ENCODE results near the genes NEXMIF, MAGEE1, GPR174 and POF1B.

DNA sequence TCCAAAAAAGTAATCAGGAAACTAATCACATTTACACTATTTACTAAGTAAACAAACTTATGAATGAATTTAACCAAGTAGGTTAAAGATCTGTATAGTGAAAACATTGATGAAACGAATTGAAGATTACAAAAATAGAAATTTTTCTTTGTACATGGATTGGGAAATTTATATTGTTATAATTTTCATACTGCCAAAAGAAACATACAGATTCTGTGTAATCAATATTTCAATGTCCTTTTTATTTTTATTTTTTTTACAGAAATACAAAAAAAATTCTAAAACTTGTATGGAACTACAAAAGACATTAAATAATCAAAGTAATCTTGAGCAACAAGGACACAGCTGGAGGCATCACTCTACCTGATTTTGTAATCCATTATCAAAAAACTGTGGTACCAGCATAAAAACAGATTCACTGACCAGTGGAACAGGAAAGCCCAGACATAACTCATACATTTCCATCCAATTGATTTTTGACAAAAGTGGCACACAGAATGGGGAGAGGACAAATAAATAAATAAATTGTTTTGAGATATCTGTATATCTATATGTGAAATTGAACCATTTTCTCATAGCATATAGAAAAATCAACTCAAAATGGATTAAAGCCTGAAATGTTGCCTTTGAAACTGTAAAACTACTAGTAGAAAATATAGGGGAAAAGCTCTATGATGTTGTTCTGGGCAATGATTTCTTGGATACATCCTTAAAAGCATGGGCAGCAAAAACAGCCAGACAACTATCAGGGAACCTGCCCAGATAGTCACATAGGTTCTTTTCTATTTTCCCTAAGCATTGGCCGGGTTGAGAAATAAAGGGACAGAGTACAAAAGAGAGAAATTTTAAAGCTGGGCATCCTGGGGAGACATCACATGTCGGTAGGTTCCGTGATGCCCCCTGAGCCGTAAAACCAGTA lies 299.7 kb upstream of the ZCCHC13 start:
- RRBS: no CpG with 5 or more reads among the region's 5 CpGs

GRCh38 chrX:74076056-74077228 lies 227.5 kb upstream of the ZCCHC13 start:
- RRBS: no CpG with 5 or more reads among the region's 11 CpGs

DNA sequence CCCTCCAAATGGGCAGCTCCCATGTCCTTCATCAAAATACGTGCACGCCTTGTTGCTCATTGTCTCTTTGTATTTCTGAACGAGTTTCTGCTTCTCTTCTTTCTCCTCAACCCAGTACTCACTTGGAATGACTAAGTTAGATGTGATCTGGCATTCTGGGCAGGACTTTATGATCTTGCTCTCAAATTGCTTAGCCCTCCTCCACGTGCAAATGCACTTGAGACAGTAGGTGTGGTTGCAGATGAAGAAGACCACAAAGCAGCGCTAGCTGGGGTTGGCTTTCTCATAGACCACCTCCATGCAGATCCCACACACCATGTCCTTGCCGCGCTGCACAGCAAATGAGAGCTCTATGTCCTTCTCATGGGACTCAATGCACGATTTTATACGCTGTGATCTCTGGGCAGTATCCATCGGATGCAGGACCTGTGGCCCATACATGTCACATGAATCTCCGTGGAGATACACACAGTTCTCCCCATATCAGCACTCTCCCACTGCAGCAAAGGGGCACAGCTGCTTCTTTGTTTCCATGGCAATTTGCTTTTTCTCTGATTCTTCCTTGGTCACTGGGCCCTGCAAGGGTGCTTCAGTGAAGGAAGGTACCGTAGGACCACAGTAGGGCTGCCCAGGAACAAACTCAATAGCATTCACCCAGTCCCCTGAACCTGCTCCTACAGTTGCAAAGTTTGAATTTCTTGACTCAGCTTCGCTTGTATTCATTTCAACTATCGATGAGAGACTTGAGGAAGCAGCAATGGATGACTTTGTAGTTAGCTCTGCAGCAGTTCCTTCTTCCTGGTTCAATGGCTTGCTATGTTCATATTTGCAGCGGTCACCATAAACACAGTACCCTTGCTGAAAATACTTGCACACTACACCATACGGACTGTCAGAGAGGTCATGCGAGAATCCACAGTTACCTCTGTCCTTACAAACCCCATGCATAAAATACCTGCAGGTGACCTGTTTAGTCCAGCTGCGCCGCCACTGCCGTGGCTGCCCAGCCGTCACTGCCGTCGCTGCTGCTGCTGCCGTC lies 142.3 kb upstream of the ZCCHC13 start:
- RRBS: no CpG with 5 or more reads among the region's 24 CpGs

DNA sequence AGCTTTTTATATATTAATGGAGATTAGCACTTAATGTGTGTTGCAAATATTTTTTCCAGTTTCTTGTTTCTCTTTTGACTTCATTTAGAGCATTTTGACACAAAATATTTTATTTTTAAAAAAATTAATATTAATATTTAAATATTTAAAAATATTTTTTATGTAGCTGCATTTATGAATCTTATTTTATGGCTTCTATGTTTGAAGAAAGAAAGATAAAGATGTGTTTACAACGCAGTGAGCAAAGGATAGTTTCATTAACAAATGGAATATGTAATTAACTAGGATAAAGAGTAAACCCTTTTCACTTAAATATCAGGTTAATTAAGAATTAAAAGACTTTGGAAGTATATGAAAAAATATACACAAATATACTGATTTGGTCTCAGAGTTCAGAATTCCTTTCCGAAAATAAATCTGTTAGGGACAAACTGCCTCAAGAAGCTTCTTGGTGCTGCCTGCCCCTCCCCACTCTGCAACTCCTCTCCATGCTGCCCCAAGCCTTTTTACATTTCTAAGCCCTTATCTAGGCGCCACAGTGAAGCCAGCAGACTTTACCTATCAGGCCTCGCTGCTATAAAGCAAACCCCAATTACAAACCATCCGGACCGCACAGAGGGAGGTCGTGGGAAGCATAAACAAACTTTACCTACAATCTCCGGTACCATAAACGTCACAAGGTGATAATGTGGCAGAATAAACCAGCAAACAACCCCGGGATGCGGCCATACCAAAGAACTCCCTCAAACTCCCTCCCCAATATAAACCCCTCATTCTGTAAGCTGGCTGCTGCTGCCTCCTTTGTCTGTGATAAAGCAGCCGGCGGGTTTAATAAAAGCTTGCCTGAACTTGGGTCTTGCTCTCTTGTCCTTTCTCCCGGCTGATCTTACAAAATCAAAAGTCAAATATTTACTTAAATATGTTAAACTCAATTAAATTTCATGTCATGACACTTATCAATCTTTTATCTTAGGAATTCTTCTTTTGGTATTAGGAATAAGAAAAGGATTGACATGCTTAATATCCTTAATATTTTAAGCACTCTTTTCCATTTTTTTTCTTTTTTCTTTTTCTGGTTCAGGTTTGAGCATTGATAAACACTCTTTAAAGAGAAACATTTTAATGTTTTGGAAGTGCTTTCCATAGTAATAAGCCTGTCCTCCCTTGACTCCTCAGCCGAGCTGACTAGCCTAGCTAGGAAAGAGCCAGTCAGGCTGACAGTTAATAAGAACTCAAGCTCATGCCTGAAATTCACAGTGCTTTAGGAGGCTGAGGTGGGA lies 54.0 kb upstream of the ZCCHC13 start:
- RRBS: 27% methylated on average over 2 of the region's 15 CpGs

DNA sequence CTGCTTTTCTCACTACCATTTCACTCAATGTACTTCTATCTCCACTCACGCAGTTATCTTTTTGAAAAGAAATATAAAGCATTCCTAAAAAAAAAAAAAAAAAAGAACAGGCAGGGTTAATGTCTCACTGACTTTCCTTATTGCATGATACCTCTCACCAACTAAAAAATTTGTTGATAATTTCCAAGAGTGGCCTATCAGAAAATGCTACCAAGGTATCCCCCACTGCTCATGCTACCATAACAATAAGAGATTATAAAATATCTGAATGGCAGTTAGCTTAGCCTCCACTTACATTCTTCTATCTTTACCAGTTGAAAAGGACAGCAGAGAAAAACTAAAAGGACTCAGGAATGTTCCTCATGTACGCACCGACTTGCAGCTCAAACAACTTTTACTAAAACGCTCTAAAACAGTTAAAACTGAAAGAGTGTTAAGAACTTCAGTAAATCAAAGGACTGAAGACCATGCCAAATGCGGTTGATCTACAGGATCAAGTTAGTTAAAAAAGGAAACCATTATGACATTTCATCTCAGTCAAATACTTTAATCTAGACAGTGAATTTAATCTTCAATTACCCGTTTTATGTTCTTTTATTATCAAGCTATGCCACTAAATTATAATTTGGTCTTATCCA lies 6.0 kb downstream of the RLIM start:
- RRBS: no CpG with 5 or more reads among the region's 6 CpGs

GRCh38 chrX:74613421-74613674 lies 1.1 kb downstream of the RLIM start:
- RRBS: no CpG with 5 or more reads among the region's 5 CpGs

- RRBS: 0% methylated on average over 5 of the region's 53 CpGs
These were observed at the start of gene NEXMIF for GRCh38 chrX:74925181-74926245. Gene NEXMIF (minus strand): TSS chrX:74925452.

GRCh38 chrX:75787643-75787923 lies 2.5 kb upstream of the MAGEE2 start:
- RRBS: no CpG with 5 or more reads among the region's 1 CpG

DNA sequence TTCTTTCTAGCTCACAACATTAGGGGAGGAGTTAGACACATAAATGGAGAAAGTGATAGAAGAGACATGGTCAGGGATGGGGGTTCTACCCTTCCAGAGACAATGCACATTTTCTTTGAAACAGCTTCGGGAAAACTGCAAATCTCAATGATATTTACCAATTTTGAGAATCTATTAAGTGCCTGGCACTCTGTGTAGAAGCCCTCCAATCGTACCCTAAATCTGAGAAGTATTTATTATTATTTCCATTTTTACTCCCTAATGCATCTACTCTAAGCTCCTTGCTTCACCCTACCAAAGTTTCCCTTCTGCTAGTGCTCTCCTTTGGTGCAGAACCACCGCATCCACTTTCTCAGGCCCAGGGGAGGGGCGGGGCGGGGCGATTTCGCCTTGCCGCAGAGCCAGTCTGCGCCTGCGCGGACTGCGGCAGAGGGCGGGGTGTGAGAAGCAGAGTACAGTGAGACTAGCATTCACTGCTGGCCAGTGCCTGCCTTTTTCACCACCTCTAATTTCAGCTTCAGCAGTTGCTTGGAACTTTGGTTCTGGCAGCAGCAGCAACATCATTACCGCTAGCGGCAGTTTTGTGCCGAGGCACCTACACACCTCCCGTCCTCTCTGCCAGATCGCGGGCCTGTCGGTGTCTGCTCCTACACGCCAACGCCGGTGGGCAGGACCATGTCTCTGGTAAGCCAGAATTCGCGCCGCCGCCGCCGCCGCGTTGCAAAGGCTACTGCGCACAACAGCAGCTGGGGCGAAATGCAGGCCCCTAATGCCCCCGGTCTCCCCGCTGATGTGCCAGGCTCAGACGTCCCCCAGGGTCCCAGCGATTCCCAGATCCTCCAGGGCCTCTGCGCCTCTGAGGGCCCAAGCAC lies at the start of gene MAGEE1:
Gene MAGEE1 (plus strand): TSS at position 455 of the 872 bp plus-strand sequence.
- RRBS: no CpG with 5 or more reads among the region's 38 CpGs

GRCh38 chrX:77682828-77683264 lies 103.2 kb downstream of the ATRX start:
- RRBS: no CpG with 5 or more reads among the region's 6 CpGs

- RRBS: no CpG with 5 or more reads among the region's 5 CpGs
These were observed 11.7 kb downstream of the TAF9B start for GRCh38 chrX:78127626-78128367.

GRCh38 chrX:79144182-79144952 lies at the start of gene GPR174:
Gene GPR174 (plus strand): TSS chrX:79144688.
- RRBS: no CpG with 5 or more reads among the region's 7 CpGs

DNA sequence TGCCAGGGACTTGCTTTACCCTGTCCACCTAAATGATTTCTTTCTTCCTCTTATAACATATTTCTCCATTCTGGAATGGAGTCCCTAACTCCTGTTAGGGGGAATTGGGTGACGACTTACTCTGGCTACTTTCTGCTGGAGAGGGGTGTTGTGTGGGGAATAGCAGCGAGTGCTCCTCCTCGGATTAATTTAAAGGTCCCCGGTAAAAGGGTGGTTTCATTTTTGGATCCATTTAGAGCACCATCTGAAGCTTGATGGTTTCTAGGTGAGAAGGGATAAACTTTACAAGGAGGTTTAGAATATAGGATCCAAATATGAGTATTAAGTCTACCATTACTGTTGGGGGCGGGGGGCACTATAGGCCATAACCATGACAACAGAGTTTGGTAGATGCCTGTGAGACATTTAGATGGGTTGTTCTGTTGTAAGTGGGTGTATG lies 92.5 kb downstream of the TENT5D start:
- RRBS: no CpG with 5 or more reads among the region's 5 CpGs

GRCh38 chrX:84737333-84738136 lies 235.3 kb upstream of the HDX start:
- RRBS: no CpG with 5 or more reads among the region's 8 CpGs

GRCh38 chrX:84740125-84740405 lies 237.8 kb upstream of the HDX start:
- RRBS: no CpG with 5 or more reads among the region's 2 CpGs

GRCh38 chrX:85379215-85379960 lies at the start of gene POF1B:
Gene POF1B (minus strand): TSS chrX:85379665.
- RRBS: no CpG with 5 or more reads among the region's 11 CpGs

GRCh38 chrX:90115665-90116057 lies 194.0 kb downstream of the TGIF2LX start:
- RRBS: no CpG with 5 or more reads among the region's 2 CpGs

- RRBS: no CpG with 5 or more reads among the region's 29 CpGs
These were observed 1.5 kb downstream of the PCDH11X start for GRCh38 chrX:91780628-91781109.

DNA sequence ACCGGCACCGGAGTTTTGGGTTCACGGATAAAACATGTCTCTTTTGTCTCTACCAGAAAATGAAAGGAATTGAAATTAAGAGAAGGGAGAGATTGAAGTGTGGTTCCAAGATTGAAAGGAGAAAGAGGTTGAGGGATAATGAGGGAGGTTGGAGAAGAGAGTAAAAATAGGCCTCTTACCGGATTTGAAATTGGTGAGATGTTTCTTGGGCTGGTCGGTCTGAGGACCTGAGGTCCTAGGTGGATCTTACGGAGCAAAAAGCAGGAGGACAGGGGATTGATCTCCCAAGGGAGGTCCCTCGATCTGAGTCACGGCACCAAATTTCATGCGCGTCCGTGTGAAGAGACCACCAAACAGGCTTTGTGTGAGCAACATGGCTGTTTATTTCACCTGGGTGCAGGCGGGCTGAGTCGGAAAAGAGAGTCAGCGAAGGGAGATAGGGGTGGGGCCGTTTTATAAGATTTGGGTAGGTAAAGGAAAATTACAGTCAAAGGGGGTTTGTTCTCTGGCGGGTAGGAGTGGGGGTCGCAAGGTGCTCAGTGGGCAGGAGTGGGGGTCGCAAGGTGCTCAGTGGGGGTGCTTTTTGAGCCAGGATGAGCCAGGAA lies 326.0 kb downstream of the PCDH11X start:
- RRBS: no CpG with 5 or more reads among the region's 18 CpGs

Data from cardiac fibroblast (primary cell).